Measurements from ENCODE around the gene GLIPR1L1.

GRCh38 chr12:69589975-69590453 lies 4.8 kb downstream of the CCT2 start:
- PRO-cap: no peak
- RAMPAGE, long total RNA: no peak

GRCh38 chr12:69987700-69988264 lies 162.8 kb downstream of the MYRFL start:
- PRO-cap: no peak
- RAMPAGE, long total RNA: no peak

DNA sequence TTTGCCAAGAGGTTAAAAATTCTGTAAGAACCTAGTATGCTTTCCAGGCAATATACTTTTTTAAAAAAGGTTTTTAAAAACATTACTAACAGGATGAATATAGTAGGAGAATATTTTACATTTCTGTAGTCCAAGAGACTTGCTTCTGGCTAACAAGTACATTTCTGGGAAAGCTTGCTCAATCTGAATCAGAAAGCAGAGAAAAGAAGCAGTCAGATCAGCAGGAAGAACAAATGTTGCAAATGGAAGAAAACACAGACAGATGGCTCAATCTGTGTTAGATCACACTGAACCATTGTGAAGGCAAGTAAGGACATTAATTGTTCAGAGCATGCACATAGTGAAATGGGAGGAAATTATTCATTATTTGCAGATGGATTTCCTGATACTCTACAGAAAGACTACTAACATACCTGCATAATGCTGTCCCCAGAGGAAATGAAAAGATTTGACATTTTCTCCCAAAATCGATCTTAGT lies 65.2 kb upstream of the CNOT2 start:
- PRO-cap: no peak
- RAMPAGE, long total RNA: no peak

GRCh38 chr12:70197244-70197668 lies 46.0 kb upstream of the CNOT2 start:
- PRO-cap: no peak
- RAMPAGE, long total RNA: no peak

- PRO-cap: bidirectional peak, plus-strand start at chr12:70243743, minus-strand start at chr12:70243816
- RAMPAGE, long total RNA: no peak
These were observed 502 bp downstream of the CNOT2 start for GRCh38 chr12:70243527-70244342.

- PRO-cap: no peak
- RAMPAGE, long total RNA: no peak
These were observed 1.4 kb downstream of the KCNMB4 start for GRCh38 chr12:70367352-70368069.

DNA sequence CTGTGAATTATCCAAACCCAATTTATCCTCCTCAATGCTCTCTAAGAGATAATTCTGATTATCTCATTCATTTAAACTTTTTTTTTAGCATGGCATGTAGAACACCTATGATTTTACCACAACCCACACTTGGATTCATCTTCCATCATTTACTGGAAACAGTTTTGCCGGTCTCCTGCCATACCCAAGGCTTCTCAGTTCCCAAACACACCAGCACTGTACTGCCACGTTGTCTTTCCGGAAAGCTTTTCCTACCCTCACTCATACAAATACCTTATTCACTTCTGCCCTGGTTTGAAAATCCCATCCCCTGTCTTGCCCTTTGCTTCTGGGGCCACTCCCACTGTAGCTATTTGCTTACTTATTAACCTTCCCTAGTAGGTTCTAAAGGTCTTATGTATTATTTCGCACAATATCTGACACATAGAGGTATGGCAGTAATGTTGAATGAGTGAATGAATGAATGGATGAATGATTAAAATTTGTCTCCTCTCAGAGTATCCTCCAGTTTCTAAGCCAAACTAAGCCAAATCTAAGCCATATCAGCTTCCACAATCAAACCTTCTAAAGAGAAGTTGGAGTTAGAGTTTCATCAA lies 18.7 kb downstream of the TSPAN8 start:
- PRO-cap: no peak
- RAMPAGE, long total RNA: no peak

- PRO-cap: no peak
- RAMPAGE, long total RNA: no peak
These were observed 2.8 kb upstream of the TSPAN8 start for GRCh38 chr12:71160488-71161018.

GRCh38 chr12:71376617-71377393 lies 62.8 kb upstream of the LGR5 start:
- PRO-cap: no peak
- RAMPAGE, long total RNA: no peak

DNA sequence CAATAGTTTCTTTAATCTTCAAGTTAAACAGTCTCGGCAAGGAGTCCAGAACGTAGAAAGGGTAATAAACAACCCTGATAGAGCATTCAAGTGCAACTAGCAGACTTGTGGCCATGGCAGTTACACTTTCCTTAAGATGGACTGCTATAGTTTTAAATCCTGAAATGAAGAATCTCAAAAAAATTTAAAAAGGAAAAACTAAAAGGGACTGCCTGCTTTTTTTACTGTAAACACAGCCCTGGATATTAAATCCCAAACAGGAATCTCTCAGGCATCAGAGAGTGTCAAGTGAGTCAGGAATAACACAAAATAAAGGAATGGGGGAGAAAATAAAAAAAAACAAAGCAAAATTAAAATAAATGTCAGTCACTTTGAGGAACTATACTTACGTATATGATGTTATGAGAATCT lies 53.9 kb downstream of the ZFC3H1 start:
- PRO-cap: no peak
- RAMPAGE, long total RNA: no peak

GRCh38 chr12:71626743-71627175 lies 36.9 kb downstream of the ZFC3H1 start:
- PRO-cap: no peak
- RAMPAGE, long total RNA: no peak

- PRO-cap: no peak
- RAMPAGE, long total RNA: start-site peak on the minus strand at chr12:71651153-71651243, 8 reads
These were observed 12.6 kb downstream of the ZFC3H1 start for GRCh38 chr12:71650765-71651678.

GRCh38 chr12:71865104-71865516 lies 25.6 kb downstream of the TBC1D15 start:
- PRO-cap: no peak
- RAMPAGE, long total RNA: no peak

GRCh38 chr12:71885067-71885876 lies 45.7 kb downstream of the TBC1D15 start:
- PRO-cap: no peak
- RAMPAGE, long total RNA: start-site peak on the plus strand at chr12:71885494-71885754, 23 reads

DNA sequence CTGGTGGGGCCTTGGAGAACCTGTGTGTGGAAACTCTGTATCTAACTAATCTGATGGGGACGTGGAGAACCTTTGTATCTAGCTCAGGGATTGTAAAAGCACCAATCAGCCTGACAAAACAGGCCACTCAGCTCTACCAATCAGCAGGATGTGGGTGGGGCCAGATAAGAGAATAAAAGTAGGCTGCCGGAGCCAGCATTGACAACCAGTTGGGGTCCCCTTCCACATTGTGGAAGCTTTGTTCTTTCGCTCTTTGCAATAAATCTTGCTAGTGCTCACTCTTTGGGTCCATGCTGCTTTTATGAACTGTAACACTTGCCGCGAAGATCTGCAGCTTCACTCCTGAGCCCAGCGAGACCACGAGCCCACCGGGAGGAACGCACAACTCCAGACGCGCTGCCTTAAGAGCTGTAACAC lies 86.3 kb upstream of the TRHDE start:
- PRO-cap: no peak
- RAMPAGE, long total RNA: no peak

- PRO-cap: no peak
- RAMPAGE, long total RNA: no peak
These were observed 475.5 kb downstream of the TRHDE start for GRCh38 chr12:72747586-72748056.

GRCh38 chr12:75087385-75087866 lies 122.2 kb downstream of the KCNC2 start:
- PRO-cap: no peak
- RAMPAGE, long total RNA: no peak

DNA sequence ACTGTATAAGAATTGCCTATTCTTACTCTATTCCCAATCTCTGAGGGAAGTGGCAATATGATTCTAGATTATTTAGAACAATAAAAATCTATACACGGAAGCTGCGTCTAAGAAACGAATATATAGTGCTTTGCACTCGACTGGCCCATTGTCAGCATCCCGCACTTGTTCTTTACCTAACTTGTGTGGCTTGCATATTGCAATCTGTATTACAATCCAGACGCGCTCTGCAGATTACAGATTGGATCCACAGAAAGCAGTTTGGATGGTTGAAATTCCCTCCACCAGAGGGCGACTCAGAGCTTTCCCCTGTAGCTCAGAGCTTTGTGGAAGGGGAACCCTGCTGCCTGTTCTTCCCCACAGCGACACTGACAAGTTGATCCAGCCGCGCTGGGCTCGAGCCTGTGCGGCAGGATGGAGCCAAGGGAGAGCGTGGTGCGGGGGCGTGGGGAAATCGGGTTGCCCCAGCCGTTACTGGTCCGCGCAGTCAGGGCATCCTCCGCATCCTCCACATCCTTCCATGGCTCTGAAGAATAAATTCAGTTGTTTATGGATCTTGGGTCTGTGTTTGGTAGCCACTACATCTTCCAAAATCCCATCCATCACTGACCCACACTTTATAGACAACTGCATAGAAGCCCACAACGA lies at the start of gene GLIPR1L1:
Gene GLIPR1L1 (plus strand): TSS at position 462 of the 648 bp plus-strand sequence.
- PRO-cap: unidirectional peak, plus-strand start at position 319 of the sequence
- RAMPAGE, long total RNA: no peak

- PRO-cap: no peak
- RAMPAGE, long total RNA: start-site peak on the minus strand at chr12:75733461-75733519, 7 reads
These were observed 221.6 kb upstream of the KRR1 start for GRCh38 chr12:75732926-75733557.

- PRO-cap: no peak
- RAMPAGE, long total RNA: no peak
These were observed 110.0 kb downstream of the NAP1L1 start for GRCh38 chr12:75974505-75974911.